GM06990 (cell line): ENCODE measurements around a stretch of chr7.

DNA sequence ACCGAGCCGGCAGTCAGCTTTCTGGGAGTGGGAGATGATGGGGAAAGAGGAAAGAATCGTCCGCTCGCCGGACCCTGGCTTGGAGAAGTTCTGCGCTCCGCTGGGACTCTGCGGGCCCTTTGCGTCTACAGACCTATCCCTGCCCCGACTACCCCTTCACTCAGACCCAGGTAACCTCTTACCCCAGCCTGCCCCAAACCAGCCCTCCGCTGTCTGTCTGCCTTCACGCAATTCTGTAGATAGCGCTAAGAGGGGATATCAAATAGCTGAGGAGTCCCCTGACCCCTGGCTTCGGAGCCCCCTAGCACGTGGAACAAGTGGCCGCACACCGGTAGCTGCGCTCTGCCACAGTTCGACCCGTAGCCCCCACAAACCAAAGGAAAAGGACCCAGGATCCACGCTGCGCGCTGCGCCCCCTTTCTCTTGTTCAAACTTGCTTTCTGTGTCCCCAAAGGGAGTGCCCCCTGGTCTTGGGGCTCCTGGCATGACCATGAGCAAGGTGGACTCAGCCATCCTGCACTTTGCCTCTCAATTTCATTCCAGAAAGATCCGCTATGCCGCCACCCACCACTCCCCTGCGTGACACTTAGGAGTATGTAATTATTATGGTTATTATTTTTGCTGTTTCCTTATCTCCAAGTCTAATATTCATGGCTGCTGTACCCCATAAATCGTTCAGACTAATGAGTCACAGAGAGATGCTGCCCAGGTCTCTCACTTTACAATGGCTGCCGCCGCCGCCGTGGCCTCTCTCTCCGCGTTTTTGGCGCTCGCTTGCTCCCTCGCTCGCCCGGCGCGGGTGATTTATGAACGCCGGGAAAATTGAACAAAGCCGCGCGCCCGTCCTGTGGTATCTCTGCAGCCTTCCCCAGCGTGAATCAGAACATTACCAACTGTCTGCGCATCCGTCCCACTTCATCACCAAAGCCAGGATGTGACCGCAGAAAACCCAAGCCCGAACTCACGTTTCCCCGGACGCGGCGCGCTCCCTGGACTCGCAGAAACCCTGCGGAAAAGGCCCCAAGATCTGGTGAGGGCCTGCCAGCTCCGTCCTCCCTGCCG is 6.8 kb downstream of the HOXA4 start:
- RRBS, result 74% methylated on average over 5 of the region's 63 CpGs

DNA sequence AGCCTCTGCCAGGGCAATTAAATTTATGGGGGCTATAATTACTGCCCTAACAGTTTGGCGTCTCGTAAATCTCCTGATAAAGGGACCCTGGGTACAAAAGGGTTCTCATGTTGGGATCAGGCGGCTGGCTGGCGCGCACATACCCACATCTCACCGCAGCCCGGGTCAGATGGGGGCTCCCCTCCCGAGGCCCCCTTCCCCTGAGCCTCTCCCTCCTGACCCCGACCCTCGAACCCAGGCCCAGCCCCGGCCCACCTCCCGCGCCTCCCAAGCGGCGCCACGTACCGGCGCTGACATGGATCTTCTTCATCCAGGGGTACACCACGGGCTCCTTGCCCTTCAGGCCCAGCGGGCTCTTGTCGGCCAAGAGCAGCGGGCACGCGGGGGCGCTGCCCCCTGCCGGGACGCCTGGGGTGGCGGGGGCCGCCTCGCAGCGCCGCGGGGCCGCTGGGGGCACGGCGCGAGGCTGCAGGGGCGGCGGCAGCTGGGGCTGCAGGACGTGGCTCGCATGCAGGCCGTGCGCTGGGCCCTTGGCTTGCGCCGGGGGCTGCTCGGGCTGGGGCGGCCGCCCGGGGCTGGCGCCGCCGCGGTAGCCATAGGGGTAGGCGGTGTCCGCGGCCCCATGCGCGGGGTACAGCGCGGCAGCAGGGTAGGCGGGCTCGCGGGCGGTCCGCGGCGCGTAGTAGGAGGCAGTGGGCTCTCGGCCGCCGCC is 568 bp downstream of the HOXA4 start:
- RRBS, result 65% methylated on average over 11 of the region's 71 CpGs

- RRBS, result no CpG with 5 or more reads among the region's 8 CpGs
These were observed 3.7 kb downstream of the HOXA9 start for GRCh38 chr7:27161779-27161958.

DNA sequence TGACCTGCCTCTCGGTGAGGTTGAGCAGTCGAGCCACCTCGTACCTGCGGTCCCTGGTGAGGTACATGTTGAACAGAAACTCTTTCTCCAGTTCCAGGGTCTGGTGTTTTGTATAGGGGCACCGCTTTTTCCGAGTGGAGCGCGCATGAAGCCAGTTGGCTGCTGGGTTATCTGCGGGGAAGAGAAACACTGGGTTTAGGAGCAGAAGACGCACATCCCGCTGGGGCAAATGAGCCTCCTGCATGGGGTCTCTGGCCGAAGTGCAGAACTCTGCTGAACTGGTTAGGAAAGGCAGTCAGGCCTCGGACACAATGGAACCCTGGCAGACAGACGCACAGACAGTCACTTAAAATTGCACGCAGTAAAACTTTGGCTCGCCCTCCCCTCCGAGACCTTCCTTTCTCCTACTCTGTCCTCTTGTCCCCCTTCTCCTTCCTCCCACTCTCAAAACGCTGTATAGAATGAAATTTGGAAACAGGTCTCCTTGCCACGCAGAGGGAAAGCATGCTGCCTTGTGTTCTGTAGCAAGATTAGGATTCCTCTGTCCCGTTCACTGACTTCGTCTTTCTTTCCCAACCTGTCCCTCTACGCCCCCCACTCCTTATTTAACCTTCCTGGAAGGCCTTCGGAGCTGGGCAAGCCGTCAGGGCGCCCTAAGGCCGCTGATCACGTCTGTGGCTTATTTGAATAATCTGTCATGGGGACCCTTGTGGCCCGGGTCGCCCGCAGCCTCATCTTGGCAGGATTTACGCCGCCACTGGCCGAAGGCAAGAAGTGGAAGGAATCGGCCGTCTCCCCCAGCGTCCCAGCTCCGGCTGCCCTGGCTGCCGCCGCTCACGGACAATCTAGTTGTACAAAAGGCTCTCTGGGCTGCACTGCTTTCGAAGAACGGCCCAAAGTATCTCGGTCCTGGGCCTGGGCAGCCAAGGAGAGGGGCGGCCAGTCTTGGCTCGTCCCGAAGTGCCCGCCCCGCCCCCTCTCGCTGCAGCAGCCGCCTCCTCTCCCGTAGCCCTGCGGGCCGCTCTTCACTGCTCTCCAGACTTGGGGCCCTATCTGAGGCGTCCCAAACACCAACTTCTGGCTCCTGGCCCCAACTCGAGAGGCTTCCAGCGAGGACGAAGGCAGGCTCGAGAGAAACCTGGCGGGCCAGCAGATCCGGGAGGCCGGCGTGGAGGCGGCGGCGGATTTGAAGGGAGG is 1.3 kb downstream of the HOXA9 start:
- RRBS, result 18% methylated on average over 8 of the region's 65 CpGs

DNA sequence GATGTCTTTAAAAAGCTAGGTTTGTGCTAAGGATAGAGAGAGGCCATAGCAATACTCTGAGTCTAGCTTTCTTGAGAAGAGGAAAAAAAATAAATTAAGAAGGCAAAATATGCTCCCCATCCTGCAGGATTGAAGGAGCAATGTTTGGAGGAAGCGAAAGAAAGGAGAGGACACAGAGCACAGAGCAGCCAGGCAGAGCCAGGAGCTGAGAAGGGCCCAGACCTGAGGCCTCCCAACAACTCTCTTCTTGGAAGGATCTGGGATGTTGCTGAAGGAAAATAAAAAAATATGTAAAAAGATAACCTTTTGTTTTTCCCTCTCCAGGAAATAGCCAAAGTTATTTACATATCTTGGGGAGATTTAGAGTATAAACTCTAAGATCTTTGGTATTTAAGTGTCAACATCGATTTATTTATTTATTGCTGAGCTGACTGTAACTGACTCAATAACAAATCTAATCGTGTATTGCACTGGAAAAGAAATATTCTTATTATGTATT is 1.6 kb upstream of the HOXA11 start:
- RRBS, result no CpG with 5 or more reads among the region's 3 CpGs

- RRBS, result no CpG with 5 or more reads among the region's 16 CpGs
These were observed 329 bp upstream of the HIBADH start for GRCh38 chr7:27663065-27663359.

GRCh38 chr7:27828611-27829248 is 88.8 kb downstream of the TAX1BP1 start:
- RRBS, result no CpG with 5 or more reads among the region's 5 CpGs

GRCh38 chr7:27834206-27834927 is 94.4 kb downstream of the TAX1BP1 start:
- RRBS, result no CpG with 5 or more reads among the region's 7 CpGs

DNA sequence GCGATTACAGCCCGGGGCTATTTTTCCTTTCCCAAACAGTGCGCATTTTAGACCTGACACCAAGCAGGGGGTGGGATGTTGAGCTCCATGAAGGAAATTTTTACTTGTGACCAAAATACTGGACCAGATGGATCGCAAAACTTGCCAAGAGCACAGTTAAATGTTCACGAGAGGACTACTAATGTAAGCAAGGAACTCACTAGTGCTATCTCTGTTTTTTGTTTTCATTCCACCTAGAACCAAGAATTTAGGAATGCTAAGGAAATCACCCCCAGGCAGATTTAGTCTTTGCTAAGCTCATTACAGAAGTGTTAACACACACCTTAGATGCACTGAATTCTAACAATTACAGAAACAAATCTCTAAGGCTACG is 114.8 kb downstream of the JAZF1 start:
- RRBS, result no CpG with 5 or more reads among the region's 6 CpGs

DNA sequence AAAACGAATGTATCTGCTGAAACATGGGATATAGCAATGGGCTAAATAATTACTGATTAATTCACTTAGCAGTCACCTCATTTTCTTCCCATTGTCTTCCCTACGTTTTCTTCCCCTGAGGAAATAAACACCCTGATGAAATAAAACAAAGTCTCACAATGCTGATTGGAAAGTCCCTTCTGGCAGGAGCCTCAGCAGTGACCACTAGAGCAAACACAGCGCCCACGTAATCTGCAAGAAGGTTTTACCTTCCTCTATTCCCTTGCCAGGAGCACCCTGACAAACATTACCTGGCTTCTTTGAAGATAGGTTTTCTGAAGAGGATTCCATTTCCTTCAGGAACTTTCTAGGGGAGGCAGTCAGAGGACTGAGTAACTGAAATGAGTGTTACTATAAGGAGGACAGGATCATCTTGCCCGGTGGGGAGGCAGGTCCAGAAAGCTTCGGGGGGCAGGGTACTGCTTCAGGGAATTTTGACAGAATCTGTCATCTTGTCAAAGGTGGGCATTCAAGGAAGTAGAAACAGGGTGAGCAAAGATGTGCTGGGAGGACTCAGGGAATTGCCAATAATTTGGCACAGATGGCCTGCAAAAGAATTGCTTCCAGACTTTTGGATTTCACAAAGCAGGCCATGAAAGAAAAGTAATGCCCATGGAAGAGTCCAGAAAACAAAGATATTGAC is 30.7 kb downstream of the JAZF1 start:
- RRBS, result no CpG with 5 or more reads among the region's 6 CpGs

DNA sequence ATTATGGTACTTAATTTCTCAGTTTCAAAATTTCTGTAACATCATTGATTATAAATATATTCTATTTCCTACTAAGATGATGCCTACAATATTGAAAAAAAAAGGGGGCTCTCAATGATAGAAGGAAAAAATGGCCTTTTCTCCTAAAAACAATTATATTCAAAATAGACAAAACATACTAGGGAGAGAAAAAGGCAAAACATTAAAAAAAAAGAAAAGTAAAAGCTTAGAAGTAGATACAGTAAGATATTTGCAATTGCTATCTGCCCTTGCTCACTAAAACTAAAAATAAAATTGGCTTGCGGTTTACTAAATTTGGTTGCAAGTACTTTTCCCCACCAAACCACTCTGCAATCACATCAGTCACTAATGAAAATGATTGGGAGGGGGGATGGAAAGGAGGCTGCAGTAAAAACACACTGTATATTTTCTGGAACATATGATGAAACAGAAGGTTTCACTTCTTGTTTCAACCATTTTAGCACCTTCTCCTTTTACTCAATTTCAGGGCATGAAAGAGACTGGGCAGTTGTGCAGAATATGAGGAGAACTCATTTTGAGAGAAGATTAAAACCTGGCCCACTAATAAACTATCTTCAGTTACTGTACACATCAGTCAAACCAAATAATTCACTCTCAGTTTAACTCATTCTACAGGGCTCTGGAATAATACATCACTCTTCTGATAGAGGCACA is 25.7 kb downstream of the JAZF1 start:
- RRBS, result no CpG with 5 or more reads among the region's 1 CpG

GRCh38 chr7:28311677-28312067 is 100.6 kb upstream of the CREB5 start:
- RRBS, result no CpG with 5 or more reads among the region's 12 CpGs

DNA sequence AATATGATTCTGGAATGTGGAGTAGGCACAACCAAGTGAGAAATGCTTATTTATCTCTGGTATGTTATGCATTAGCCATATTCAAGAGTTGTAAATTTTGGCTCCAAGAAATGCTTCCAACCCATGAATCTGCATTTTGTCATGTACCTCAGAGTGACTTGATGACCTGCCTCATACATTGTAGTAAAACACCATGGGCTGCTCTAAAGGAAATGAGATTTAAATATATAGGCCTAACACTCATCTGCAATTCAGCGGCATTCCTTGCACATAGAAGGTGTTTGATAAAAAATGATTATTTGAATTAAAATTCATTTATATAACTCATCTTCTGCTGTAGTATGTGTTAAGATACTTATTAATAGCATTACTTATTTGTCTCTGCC is 85.1 kb upstream of the CREB5 start:
- RRBS, result no CpG with 5 or more reads among the region's 1 CpG

DNA sequence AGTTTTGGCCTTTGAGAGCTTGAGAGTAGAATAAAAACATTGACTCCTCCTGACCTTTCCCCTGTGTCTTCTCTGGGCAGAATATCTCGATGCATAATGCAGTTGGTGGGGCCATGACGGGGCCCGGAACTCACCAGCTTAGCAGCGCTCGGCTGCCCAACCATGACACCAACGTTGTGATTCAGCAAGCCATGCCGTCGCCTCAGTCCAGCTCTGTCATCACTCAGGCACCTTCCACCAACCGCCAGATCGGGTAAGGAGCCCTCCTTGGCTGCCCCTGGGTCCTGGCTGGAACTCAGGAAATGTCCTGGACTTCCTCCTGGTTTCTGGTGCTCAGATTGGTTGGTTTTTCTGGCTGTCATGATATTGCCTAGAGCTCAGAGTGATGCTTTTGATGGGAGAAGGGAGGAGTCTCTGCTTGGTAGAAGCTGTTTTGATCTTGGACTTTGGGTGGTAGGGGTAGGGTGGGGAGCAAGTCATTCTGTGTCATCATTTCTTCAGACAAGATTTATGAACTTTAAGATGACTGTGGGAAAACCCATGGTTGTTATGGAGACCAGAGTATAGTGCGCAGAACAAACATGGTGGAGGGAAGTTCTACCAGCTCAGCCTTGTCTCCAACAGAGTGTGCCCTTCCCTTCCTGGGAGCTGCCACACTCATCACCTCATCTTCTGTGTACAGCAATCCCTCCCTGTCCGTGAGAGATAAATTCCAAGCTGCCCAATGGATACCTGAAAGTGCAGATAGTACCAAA is 158.1 kb downstream of the CREB5 start:
- RRBS, result no CpG with 5 or more reads among the region's 12 CpGs

DNA sequence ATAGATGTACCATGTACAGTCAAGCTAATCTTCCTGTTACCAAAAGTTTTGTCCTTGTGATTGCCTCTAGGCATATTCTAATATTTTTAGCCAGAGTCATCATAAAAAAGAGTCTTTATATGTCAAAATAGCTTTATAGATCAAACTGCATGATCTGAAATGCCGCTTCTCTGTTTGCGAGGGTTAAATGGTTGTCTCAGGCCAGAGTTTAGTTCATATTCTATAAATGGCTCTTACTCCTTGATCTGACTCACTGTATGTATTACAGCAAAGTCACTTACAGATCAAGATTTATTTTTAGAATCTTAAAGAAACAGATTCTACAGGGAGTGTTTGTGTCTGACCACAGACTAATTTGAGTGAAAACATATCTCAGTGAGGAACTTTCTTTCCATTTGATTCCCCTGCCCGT is 211.0 kb downstream of the CREB5 start:
- RRBS, result no CpG with 5 or more reads among the region's 3 CpGs

- RRBS, result no CpG with 5 or more reads among the region's 5 CpGs
These were observed 261.9 kb downstream of the CREB5 start for GRCh38 chr7:28674150-28674713.

- RRBS, result no CpG with 5 or more reads among the region's 8 CpGs
These were observed 257.6 kb downstream of the TRIL start for GRCh38 chr7:28700444-28700941.

- RRBS, result no CpG with 5 or more reads among the region's 15 CpGs
These were observed 28.3 kb upstream of the TRIL start for GRCh38 chr7:28986120-28987210.

DNA sequence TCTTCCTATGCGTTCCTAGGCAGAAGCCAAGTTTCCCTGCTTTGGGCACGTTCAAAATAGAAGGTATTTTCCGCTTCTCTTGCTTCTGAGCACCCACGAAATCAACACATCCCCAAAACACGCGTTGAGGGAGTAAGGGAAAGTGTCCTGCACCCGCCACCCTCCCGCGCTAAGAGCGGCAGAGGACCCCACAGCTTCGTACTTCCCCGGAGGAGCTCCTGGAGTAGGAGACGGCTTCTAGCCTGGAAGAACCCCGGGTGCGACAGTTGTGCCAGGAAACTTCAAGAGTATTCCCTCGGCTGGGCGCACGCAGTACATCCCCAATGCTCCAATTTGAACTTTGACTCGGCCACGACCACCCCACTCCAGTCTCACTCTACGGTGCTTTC is 424 bp downstream of the CPVL start:
- RRBS, result no CpG with 5 or more reads among the region's 21 CpGs